Metanephros (tissue), 2 donors: ENCODE measurements around the genes MINAR1 and MESD.

DNA sequence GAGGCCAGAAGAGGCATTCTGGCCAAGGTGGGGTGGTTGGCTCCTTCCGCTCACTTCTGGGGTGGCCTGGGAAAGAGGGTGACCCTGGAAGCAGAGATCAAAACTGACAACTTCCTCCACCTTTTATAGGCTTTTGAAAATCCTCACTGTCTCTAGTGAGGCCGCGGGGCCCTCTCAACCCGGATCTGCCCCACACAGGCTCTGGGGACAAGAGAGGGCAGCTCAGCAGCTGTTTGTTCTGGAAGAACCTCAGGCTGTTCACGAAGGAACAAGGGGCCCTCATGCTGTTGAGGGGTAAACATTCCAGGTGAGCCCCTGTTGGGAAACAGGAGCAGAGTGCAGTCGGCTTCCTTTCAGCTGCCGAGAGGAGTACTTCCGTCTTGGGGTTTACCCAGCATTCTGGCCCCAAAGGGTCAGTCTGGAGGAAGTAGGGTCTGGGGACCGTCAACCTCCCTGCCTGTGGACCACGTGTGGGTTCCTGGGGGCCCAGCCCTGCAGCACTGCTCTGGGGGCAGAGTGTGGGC is 49.0 kb upstream of the CTSH start:
- RAMPAGE, long total RNA: no peak

DNA sequence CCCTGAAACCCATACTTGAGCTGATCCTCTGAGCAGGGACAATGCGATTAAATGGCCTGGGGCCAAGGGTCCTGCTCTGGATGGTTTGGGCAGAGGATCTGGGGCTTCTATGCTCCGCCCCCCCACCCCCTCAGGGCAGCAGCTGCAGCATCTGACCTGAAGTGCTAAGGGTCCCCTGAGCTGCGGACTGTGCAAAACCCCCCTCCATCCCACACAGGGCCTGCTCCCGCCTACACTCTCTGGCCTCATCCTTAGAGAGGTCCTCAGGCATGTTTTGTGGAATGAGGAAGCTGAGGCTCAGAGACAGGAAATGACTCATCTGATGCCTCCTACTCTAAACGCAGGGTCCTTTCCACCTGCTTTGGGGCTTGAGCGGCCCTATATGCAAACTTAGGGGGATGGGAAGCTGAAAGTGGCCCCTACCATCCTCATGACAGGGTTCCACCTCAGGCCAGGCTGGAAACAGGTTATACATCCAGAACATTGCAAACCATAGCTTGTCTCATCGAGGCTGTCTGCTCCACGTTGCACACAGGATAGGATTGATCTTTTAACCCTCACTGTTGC is 59.5 kb upstream of the CTSH start:
- RAMPAGE, long total RNA: no peak

DNA sequence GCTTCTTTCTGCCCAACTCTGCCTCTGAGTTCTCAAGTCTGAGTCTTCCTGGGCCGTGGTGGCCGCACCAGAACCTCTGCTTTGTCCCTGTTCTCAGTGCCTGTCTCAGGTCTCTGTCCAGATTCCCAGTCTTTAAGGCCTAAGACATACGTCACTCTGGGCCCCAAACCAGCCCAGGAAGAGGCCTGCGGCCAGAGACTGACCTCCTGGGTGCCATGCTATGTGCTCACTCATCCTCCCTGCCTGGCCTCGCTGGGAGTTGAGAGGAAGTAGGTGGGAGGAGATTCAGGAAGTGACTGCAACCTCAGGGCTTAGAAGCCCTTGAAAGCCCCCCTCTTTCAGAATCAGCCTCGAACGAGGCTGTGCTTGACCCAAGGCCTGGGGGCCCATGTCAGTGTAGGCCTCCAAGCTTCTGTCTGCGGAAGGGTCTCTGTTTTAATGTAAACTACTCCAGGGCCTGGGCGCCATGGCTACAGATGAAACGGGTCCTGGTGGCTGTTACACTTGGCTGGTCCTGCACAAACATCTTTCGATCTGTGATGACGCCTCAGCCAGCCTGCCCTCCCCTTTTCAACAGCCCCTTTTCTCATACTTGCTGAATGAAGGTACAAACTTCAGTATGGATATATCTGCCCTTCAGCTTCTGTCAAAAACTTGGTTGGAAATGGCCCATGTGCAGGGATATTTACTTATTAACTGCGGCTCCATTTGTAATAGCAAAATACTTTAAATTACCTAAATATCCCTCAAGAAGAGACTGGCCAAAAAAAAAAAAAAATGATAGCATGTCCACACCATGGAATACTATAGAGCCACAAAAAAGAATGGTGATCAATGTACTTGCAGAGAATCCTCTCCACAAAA is 11.7 kb downstream of the RASGRF1 start:
- RAMPAGE, long total RNA: no peak

GRCh38 chr15:79091011-79091759 is 605 bp upstream of the RASGRF1 start:
- RAMPAGE, long total RNA: no peak

- RAMPAGE, long total RNA: no peak
These were observed 62.8 kb upstream of the ANKRD34C start for GRCh38 chr15:79219667-79220132.

DNA sequence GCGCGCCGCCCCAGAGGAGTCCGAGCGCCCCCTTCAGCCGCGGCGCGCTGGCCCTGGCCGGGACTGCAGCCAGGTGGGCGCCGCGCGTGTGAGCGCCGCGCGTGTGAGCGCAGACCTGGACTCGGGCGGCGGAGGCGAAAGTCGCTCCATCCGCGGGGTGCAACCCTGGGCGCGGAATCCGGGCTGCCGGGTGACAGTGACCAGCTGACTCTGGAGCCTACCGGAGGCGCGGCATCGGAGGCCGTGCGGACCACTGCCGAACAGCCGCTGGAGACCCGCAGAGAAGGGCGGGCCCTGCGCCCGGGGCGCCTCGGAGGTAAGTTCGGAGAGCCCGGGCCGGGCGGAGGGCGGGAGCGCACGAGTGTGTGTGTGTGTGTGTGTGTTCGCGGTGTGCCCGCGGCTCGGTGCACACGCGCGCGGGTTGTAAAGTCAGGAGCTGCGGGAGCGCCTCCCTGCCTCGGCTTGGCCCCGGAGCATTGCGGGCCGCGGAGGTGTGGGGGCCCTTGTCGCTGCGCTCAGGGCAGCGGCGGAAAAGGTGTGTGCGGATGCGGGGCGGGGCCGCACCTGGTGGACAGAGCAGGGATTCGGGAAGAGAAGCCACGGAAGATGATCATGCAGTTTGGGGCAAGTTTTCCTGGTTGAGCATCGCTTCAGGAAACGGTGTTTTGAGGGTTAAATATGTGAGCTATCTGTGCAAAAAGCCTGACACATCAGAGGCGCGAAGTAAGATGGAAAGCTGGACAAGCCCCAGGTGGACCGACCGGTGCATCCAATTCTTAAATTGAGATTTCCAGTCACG is at the start of gene MINAR1:
MINAR1 (plus strand) TSS at position 112 of the 799 bp plus-strand sequence.
- RAMPAGE, long total RNA: no peak

DNA sequence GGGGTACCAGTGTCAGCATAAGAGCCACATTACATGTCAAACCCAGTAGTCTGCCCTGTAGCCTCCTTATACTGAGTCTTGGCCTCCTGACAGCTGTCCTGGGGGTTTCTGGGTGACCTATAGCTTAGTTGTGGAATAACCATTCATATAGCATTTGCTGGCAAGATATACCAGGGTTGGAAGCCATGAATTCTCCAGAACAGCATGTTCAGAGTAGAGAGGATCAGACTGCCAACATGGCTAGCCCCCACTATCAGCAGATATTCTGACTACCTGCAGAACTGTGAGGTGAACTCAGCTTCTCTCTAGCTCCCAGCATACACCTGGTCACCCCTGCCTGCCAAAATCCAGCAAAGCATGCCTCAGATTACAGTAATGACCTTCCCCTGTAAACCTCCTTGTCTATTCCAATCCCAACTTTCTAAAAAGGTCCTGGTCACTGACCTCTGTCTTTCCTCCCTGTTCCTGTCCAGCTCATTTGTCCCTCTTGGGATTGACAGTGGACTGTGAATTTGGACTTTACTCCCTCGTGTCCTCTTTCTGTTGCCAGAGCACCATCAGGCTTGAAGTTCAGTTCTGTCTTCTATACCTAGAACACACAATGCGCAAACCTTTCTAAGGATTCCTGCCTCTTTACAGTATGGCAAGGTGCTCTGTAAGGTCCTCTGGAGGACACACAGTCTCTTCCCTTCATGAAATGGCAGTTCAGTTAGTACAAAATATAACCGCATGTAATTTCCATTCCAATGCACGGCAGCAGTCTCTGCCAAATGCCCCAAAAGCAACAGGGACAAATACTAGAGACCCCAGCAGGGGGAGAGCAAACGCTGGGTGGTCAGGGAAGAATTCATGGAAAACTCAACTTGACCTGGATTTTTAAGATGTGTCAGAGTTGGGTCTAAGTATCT is 50.3 kb downstream of the MTHFS start:
- RAMPAGE, long total RNA: no peak

DNA sequence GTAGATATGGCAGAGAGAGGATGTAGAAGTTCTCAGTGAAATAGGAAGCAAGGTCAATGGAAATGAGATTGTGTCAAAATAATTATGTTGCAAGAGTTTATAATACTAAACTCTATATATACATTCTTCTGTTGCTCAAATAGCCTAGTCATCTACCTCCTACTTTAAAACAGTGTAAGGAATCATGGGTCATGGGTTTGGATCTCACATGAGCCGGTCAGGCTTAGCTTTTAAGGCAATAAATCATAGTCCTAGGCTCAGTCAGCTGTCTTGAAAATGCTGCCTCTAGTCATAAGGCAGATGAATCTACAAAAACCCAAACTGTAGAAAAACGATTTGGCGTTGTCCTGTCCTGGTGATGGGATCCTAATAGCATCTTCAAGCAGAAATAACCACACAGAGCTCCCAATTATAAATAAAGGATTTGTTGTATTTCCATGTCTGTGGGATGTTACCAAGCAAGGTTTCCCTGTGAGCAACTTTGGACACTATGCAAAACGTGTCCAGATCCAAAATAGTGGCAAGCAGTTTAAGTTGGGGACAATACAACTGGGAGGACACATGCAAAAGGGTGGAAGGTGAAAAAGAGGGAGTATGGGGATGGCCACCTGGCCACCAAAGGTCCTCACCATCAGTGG is 16.7 kb downstream of the BCL2A1 start:
- RAMPAGE, long total RNA: no peak

- RAMPAGE, long total RNA: no peak
These were observed 23.0 kb downstream of the ZFAND6 start for GRCh38 chr15:80082553-80082894.

- RAMPAGE, long total RNA: no peak
These were observed 4.7 kb downstream of the CTXND1 start for GRCh38 chr15:80247337-80247747.

DNA sequence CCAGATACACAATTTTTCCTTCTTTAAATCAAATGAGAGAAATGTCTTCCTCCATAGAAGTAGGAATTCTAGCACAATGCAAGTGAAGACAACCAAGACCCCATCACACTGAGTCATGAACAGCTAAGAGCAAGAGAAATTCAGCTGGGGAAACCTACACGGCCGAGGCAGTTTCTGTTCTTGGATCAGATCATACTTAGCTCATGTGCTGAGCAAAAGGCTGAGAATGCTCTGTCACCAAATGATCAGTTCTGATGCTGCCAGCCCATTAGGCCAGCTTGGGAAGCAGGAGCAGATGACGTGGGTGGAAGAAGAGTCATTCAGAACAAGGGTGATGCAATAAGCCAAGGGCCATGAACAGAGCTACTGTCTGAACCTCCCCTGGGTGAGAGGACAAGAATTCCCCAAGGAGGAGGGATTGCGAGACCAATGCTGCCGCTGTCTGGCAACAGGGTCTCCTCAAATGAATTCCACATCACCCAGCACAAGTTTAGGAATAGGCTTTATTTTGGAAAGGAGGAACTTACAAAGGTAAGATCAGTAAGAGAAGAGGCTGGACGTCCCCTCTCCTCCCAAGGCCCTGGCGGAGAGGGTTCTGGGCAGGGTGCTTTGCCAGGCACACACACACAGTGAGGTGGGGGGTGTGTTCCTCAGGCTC is 65.4 kb upstream of the CTXND1 start:
- RAMPAGE, long total RNA: no peak

DNA sequence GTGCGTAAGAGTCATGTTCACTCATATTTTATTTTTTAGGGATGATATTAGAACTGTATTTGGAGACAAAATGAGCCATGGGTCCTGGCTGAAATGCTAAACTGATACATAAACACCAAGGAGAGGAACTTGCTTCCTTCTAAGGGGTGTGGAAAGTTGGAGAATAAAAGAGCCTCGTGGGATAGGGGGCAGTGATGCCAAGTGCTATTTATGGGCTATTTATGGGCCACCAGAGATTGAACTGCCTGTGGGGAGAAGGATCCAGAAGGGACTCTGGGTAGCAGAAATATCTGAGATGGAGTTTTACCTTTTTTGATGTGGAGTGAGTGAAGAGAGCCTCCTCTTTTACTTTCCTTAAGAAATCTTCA is 1.8 kb upstream of the ARNT2 start:
- RAMPAGE, long total RNA: no peak

DNA sequence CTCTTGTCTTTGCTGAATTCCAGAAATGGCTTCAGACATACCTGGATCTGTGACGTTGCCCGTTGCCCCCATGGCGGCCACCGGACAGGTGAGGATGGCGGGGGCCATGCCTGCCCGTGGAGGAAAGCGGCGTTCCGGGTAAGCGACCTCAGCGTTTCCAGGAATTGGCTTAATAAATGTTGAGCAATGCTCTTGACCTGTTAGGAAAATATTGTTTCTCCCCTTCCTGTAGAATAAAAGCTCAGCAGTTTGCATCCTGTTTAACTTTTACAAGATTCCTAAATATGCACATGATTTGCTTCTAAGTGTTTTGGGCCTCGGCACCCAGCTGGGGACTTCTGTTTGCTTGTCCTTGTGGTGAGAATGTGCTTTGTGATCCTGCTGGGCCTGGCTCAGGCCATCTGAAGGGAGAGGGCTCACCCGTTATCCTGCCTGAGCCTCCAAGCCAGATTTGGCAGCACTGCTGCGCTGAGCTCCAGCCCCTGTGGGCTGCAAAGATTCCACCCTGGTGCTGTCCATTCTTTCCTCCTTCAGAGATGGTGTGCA is 46.7 kb downstream of the ARNT2 start:
- RAMPAGE, long total RNA: no peak

- RAMPAGE, long total RNA: no peak
These were observed 59.3 kb upstream of the ABHD17C start for GRCh38 chr15:80635778-80636279.

DNA sequence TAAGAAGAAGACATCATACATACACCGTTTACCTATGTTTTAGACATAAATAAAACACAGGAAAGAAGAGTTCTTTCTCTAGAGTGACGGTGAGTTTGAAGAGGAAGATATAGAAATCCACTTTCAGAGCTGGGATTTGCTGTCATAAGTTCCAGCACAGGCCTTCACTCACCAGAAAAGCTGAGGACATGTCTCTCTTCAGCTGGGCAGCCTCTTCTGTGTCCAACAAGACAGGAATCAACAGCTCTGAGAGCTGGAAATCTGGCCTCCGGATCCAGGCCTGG is 2.9 kb upstream of the CEMIP start:
- RAMPAGE, long total RNA: no peak

GRCh38 chr15:80780398-80780766 is 1.2 kb downstream of the CEMIP start:
- RAMPAGE, long total RNA: no peak

- RAMPAGE, long total RNA: no peak
These were observed 77.9 kb downstream of the CEMIP start for GRCh38 chr15:80857069-80857507.

DNA sequence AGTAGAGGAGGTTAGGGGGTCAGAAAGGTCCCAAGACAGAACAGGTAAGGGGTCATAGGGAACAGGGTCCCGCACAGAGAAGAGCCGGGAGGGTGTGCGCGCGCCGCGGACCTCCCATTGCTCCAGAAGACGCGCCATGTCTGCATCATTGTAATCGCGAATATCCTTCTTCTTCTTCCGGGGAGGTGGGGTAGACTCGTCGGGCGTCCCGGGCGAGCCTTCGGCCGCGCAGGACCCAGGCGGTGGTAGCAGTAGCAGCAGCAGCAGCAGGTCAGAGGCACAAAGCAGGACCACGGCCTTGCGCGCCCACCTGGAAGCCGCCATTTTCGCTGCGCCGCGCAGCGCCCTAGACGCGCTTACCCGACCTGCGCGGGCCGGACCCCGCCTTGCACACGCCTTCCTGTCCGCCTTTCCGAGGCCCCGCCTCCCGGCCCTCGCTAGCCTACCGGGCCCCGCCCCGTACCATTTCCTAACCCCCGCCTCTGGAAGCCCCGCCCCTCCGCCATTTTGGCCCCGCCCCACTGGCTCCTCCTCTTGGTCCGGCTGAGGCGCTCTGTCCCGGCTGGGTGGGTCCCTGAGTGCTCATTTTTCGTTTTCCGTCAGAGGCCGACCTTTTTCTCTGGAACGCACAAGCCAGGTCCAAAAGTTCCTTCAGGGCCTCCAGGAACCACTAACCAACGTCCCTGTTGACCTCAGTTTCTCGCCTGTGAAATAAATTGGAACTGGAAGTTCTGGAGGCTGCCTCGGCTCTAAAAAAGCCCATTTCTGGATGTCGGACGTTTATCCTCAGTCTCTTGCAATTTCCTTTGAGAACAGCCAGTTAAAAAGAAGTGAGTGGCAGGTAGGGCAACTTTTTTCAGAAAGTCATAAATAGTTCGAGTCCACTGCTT is at the start of gene MESD:
MESD (minus strand) TSS at position 352 of the 890 bp plus-strand sequence.
- RAMPAGE, long total RNA: start-site peak on the minus strand centred at position 351 of the sequence, 42 bp wide, 1,742 and 469 reads in 2 replicates

DNA sequence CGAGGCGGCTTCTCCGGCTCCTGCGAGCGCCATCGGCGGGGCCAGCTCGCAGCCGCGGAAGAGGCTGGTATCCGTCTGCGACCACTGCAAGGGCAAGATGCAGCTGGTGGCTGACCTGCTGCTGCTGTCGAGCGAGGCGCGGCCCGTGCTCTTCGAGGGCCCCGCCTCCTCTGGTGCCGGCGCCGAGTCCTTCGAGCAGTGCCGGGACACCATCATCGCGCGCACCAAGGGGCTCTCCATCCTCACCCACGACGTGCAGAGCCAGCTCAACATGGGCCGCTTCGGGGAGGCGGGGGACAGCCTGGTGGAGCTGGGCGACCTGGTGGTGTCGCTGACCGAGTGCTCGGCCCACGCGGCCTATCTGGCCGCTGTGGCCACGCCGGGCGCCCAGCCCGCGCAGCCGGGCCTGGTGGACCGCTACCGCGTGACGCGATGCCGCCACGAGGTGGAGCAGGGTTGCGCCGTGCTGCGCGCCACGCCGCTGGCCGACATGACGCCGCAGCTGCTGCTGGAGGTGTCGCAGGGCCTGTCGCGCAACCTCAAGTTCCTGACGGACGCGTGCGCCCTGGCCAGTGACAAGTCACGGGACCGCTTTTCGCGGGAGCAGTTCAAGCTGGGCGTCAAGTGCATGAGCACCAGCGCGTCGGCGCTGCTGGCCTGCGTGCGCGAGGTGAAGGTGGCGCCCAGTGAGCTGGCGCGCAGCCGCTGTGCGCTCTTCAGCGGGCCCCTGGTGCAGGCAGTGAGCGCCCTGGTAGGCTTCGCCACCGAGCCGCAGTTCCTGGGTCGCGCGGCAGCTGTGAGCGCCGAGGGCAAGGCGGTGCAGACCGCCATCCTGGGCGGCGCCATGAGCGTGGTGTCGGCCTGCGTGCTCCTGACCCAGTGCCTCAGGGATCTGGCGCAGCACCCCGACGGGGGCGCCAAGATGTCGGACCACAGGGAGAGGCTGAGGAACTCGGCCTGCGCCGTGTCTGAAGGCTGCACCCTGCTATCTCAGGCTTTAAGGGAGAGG is 1.9 kb downstream of the TLNRD1 start:
- RAMPAGE, long total RNA: no peak

DNA sequence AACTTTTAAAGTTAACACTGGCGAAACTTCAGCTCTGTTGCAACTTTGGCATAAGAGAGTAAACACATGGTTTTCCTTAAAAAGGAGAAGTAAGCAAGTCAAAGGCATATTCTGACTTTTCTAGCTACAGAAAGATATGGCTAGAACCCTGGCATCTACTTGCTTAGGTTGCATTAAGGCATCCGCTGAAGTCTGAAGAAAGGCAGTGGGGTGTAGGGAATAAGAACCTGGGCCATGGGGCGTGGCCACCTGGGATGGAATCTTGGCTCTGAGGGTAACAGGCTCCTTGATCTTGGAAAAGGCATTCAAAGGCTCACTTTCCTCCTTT is 13.2 kb upstream of the IL16 start:
- RAMPAGE, long total RNA: no peak